ENCODE data around the gene C2orf66.

DNA sequence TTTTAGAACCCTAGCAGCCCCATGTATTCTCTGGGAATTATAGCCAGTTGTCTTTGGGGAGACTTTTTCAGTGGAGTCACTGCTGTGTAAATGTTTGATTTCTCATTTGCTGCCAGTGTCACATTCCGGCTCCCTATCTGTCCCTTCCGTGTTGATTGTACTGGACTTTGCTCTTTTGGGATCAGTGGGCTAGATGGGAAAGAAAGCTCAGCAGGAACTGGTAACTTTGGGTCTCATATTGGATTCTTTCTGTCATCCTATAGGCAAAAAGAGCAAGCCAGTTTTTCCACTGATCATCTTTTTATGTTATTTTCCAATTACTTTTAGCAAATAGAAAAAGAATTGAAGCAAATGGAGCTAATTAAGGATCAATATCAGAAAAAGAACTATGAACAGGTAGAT, 70.0 kb downstream of the GTF3C3 start:
- PRO-cap = no peak

DNA sequence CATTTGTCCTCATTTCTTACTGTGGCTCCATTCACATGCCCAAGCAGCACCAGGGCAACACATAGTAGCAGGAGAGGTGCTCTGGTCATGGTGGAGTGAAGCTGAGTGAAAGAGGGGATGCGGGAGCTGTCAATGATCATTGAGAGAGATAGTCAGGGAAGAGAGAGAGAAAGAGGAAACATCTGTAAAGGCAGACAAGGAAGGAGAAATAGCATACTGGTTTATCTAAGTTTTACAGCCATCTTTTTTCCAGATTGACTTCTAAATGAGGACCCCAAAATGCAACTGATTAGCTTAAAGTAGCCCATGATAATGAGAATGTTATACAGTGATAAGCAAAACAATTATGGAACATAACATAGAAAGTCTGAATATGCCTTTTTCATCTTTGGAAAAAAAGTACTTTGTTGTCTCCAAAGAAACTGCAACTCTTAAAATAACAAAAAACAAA, at the start of gene C2orf66:
Gene C2orf66 (minus strand): TSS at position 108 of the 451 bp plus-strand sequence.
- PRO-cap = no peak

DNA sequence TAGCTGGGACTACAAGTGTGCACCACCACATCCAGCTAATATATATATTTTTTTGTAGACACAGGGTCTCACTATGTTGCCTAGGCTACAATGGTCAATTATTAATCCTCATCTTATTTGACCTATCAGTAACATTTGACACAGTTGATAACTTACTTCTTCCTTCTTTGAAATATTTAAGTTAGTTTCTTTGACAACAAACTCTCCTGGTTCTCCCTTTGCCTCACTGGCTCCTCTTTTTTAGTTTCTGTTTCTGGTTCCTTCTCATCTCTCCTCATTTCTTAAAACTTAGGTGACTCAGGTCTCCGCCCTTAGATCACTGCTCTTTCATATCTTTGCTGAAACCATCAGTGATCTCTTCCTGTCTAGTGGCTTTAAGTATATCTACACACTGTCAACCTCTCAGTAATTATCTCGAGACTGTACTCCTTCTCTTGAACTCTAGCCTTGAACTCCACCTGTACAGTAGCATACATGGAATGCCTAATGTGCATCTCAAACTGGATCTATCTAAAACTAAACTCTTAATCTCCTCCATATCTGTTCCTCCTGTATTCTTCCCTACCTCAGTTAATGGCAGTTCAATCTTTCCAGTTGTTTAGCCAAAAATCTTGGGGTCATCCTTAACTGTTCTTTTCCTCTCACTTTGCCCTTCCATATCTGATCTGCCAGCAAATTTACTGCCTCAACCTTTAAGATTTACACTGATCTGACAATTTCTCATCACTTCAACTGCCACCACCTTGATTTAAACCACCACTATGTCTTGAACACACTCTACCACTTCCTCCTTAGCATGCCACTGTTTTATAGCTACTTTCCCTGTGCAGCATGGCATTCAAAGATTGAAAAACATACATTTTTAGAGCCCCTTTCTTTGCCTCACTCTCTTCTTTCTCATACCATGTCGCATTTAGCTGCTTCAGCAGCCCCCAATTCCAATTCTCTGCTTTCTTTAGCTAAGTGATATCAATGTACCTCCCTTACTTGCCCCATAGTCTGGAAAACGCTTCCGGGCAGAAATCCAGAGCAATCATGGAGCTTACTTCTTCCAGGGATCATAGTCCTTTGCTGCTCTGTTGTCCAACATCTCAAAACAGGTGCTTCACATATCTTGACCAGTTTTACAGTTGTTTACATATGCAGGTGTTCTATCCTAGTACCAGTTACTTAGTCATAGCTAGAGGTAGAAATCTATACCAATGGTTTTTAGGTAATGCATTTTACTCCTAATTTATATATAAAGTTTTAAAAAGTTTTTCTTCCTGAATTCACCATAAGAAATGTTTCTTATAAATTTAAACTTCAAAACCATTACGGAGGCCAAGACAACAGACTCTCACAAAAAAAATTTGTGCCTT, 11.1 kb downstream of the PGAP1 start:
- PRO-cap = no peak

GRCh38 chr2:196987606-196988516, 61.4 kb upstream of the PGAP1 start:
- PRO-cap = bidirectional peak, plus-strand start at chr2:196988249, minus-strand start at chr2:196988010

DNA sequence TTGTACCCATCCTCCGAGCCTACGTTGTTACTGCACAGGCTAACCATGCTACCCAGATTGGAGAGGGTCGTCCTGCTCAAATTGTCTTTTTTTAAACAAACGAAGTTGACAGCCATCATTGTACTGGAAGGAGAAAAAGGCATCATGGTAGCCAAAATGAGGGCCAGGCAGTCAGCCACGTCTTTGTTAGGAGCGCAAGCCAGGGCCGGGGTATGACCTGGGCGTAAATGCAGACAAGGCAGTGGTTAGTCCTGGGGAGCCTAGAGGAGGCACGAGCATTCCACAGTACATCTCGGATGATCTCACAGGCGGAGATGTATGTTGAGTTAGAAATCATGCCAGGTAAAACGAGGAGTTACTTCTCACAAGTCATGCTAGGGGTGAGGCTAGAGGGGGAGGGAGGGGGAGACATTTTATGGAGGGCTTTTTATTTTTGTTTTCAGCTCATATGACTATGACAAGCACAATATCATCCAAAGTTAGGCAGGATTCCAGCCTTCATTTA, 64.3 kb upstream of the PGAP1 start:
- PRO-cap = no peak

GRCh38 chr2:197209753-197210436, 100.7 kb downstream of the ANKRD44 start:
- PRO-cap = no peak

DNA sequence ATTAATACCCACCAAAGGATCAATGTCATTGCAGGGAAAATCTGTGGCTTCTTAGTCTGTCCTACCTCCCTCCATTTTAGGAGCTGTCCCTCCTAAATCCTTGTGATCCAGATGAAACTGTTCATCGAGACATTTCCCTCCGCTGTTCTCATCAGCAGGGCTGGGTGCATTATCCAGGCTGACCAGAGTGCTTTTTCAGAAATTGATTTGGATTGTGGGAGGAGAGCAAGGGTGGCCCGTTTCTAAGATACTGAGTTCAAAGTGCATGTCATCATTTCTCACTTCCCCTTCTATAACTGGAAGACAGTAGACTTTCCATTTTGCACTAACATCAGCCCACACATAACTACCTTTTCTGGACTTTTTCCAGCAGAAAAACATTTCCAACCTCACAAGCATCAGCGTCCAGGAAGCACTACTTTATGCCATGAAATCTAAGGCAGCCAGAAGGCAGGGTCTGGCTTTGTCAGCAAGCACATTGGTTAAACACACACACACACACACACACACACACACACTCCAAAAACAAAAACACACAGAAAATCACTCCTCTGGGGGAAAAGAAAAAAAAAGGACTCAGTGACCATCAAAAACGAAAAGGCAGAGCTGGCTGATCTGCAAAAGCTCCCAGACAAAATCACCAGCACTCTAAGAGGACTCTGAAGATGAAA, 94.1 kb downstream of the ANKRD44 start:
- PRO-cap = no peak

- PRO-cap = no peak
Measured at GRCh38 chr2:197292702-197293023, 17.9 kb downstream of the ANKRD44 start.

- PRO-cap = no peak
Measured at GRCh38 chr2:197322742-197323262, 12.2 kb upstream of the ANKRD44 start.

DNA sequence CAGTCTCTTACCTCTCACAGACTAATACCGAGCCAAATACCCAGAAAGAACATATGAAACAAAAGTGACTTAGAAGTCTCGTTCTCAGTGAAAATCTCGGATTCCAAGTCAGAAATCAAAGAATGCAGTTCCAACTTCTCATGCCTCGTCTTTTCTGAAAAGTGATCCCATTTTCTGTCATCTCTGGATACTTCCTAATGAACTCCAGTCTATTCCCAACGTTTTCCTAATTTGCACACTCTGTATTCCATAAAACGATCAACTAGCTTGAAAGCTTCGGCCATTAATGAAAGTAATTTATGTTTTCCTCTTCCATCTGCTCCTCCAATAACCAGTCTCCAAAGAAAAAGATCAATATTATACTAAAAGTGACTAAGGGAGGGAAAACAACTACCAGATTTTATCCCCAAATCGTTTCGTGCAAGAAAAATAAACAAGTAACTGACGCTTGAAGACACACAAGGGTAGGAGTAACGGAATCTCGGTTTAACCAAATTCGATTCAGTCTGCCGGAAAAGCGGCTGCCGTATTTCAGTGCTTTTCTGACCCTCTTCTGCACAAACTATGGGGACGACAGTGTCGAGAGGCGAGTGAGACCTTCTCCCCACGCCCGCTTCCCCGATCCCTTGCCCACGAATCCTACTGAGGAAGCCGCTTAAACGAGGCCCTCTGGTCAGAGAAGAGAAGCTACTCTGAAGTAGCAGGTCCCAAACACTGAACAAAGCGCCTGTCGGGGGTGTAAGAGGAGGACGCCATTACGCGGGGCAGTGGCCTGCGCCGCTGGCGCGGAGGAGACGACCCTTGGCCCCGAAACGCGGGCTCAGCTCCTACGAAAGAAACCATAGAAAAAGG, 555 bp downstream of the SF3B1 start:
- PRO-cap = no peak

DNA sequence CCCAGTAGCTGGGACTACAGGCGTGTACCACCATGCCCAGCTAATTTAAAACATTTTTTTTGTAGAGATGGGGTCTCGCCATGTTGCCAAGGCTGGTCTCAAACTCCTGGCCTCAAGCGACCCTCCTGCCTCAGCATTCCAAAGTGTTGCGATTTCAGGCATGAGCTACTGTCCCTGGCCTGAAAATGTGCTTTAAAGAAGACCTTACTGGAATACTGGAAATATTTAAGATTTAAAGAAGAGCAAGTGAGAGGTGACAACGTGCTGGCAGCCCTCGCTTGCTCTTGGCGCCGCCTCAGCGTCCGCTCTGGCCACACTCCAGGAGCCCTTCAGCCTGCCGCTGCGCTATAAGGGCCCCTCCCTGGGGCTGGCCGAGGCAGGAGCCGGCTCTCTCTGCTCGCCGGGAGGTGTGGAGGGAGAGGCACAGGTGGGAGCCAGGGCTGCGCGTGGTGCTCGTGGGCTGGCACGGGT, 3.0 kb upstream of the COQ10B start:
- PRO-cap = no peak

GRCh38 chr2:197489655-197490713, 9.7 kb downstream of the HSPD1 start:
- PRO-cap = no peak

DNA sequence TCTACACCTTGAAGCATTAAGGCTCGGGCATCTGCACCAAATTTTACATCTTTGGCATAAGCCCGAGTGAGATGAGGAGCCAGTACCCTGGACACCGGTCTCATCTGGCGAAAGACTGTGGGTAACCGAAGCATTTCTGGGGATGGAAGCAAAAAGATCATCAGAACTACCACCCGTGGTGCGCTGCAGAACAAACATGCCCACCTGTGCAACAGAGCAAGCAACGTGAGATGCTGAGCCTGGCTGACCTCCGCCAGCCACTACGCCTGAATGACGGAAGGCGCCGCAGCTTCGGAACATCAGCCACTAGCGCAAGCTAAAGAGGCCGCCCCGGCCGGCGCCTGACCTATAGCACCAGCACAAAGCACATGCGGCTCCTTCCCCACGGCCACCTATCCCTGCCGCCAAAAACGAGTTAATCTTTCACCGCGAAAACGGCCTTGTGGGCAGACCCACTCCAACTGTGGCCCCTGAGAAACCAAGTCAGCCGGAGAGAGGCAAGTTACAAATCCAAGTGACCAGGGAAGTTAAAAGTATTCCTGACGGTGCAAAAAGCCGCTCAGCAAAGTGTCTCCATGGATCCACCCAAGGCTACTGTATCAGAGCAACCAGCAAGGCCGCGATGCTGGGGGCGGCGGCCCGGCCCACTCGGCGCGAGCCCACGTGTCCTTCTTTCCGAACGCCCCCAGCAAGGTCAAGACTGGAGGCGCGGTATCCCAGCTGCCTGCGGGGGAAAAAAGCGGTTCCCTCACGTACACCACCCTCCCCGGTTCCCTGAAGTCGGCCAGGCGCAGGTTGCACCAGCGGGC, 721 bp downstream of the HSPD1 start:
- PRO-cap = bidirectional peak, plus-strand start at position 536 of the sequence, minus-strand start at position 272 of the sequence; bidirectional peak, plus-strand start at position 691 of the sequence, minus-strand start at position 596 of the sequence

DNA sequence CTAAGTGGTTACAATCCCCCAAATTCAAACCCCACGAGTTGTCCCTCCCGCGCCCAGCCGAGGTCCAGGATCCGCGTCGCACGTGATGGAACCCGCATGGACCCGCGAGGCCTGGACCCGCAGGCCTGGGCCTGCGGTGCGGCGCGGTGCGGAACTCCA, 237 bp downstream of the HSPD1 start:
- PRO-cap = no peak

GRCh38 chr2:197516169-197516872, 455 bp downstream of the MOB4 start:
- PRO-cap = no peak

DNA sequence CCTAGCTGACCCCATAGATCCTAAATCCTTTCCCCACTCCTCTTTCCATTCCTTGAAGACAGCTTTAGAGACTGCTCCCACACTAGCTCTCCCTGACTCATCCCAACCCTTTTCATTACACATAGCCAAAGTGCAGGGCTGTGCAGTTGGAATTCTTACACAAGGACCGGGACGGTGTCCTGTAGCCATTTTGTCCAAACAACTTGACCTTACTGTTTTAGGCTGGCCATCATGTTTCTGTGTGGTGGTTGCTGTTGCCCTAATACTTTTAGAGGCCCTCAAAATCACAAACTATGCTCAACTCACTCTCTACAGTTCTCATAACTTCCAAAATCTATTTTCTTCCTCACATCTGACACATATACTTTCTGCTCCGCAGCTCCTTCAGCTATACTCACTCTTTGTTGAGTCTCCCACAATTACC, 66.0 kb downstream of the MOB4 start:
- PRO-cap = unidirectional peak, minus-strand start at position 192 of the sequence

- PRO-cap = no peak
Measured at GRCh38 chr2:197704730-197705102, 453 bp upstream of the MARS2 start.

GRCh38 chr2:197728229-197729053, 23.3 kb downstream of the MARS2 start:
- PRO-cap = no peak

- PRO-cap = no peak
Measured at GRCh38 chr2:197909263-197909787, 104.9 kb downstream of the PLCL1 start.

- PRO-cap = no peak
Measured at GRCh38 chr2:197928977-197929811, 124.8 kb downstream of the PLCL1 start.